Thoracic aorta endothelial cell (primary cell): ENCODE measurements around the genes DLG1 and LRCH3.

- CAGE, long polyA plus RNA: no peak
Measured at GRCh38 chr3:196642945-196643666, 3.6 kb downstream of the NRROS start.

GRCh38 chr3:196652890-196653630 is 13.6 kb downstream of the NRROS start:
- CAGE, long polyA plus RNA: no peak

- CAGE, long polyA plus RNA: no peak
Measured at GRCh38 chr3:196670347-196670936, 30.9 kb downstream of the NRROS start.

DNA sequence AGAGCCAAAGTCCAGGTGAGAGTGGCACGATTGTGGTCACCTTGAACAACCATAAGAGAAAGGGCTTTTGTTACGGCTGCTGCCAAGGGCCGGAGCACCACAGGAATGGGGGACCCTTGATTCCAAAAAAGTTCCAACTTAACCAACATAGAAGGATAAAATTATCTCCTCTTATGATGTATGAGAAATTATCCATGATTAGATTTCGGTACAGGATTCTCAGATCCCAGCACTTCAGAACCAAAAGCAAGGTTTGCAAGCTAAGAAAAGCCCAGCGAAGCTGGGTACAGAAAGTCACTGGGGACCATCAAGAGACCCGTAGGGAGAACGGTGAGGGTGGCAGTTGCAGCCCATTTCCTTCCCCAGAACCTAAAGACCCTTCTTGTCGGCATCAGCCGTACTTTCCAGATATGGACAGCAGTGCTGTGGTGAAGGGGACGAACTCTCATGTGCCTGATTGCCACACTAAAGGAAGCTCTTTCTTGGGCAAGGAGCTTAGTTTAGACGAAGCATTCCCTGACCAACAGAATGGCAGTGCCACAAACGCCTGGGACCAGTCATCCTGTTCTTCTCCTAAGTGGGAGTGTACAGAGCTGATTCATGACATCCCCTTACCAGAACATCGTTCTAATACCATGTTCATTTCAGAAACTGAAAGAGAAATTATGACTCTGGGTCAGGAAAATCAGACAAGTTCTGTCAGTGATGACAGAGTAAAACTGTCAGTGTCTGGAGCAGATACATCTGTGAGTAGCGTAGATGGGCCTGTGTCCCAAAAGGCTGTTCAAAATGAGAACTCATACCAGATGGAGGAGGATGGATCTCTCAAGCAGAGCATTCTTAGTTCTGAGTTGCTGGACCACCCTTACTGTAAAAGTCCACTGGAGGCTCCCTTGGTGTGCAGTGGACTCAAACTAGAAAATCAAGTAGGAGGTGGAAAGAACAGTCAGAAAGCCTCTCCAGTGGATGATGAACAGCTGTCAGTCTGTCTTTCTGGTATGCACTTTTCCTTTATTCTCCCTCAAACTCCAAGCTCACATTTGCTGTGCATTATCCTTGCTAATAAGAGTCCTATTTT is 18.3 kb downstream of the SENP5 start:
- CAGE, long polyA plus RNA: no peak

DNA sequence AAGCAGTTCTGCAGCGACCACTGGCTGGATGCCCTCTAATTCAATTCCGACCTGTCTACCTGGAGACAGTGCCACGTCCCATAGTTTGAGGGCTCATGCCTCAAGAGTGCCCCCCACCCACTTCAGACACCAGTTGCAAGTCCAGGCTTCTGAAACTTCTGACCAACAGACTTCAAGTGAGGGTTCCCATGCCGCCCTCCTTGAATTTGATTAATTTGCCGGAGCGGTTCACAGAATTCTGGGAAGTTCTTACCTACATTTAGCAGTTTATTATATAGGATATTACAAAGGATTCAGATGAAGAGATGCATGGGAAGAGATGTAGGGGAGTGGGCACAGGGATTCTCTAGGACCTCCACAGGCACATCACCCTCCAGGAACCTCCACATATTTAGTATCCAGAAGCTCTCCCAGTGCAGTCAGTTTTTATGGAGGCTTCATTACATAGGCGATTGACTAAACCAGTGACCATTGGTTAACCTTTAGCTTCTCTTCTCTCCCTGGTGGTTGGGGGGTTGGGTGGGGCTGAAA is 36.9 kb downstream of the NCBP2 start:
- CAGE, long polyA plus RNA: no peak

GRCh38 chr3:196942850-196943502 is 502 bp downstream of the NCBP2AS2 start:
- CAGE, long polyA plus RNA: no peak

GRCh38 chr3:196948112-196948793 is 5.8 kb downstream of the NCBP2AS2 start:
- CAGE, long polyA plus RNA: no peak

- CAGE, long polyA plus RNA: no peak
Measured at GRCh38 chr3:196996450-196997238, 28.0 kb upstream of the PIGZ start.

DNA sequence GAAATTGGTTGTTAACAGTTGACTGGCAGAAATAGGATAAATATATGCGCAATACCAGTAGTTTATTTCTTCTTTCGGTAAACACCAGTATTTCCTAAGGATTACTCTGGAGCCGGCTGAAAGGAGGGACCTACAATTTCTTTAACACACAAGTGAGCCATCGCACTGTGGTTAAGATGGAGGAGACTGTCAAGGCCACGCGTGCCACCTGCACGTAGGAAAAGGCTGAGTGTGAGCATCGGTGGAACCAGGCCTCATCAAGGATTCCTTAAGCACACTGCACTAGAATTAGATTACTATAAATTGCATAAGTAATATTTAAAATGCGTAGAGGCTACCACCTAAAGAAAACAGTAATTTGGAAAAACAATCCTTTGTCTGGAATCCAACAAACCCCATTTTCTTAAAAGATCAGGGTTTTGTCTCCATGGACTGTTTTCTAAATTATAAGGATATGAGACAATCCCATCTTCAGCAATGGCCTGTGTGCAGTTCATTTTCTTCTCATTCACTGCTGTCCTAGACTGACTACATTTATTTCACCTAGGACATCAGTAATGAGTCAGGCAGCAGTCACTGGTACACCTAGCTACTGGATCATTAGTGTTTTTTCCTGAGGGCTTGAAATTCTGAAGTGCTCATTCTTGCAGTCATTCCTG is 8.7 kb upstream of the MELTF start:
- CAGE, long polyA plus RNA: no peak

- CAGE, long polyA plus RNA: no peak
Measured at GRCh38 chr3:197073411-197074209, 44.0 kb upstream of the MELTF start.

GRCh38 chr3:197085355-197086017 is 55.9 kb upstream of the MELTF start:
- CAGE, long polyA plus RNA: no peak

- CAGE, long polyA plus RNA: no peak
Measured at GRCh38 chr3:197115911-197116557, 86.4 kb upstream of the MELTF start.

GRCh38 chr3:197134543-197135475 is 105.2 kb upstream of the MELTF start:
- CAGE, long polyA plus RNA: no peak

GRCh38 chr3:197298391-197298908 is at the start of gene DLG1:
Gene DLG1, minus strand, starts transcription at chr3:197298612.
- CAGE, long polyA plus RNA: no peak

DNA sequence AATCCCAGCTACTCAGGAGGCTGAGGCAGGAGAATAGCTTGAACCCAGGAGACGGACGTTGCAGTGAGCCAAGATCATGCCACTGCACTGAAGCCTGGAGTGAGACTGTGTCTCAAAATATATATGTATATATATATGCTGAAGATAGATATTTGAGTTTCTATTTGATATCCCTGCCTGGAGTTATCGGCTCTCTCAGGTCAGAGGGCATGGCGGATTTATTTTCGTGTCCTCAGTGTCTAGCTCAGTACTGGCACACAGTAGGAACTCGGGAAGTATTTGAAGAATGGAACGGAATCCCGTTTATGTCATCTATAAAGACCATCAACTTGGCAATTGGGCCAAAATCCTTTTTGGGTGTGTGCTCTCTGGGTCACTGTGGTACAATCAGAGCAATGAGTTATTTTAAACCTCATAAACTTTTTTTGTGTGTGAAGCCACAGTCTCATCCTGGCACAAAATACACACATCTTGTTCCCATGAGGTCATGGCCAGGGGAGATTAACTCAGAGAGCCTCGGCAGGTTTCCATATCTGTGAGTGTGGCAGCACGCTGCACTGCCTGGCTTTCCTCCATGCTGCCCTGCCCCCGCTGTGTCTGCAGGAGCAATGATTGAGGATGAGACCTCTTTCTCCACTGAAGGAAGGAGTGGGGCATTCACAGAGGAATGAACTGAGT is 53.8 kb upstream of the DLG1 start:
- CAGE, long polyA plus RNA: no peak

DNA sequence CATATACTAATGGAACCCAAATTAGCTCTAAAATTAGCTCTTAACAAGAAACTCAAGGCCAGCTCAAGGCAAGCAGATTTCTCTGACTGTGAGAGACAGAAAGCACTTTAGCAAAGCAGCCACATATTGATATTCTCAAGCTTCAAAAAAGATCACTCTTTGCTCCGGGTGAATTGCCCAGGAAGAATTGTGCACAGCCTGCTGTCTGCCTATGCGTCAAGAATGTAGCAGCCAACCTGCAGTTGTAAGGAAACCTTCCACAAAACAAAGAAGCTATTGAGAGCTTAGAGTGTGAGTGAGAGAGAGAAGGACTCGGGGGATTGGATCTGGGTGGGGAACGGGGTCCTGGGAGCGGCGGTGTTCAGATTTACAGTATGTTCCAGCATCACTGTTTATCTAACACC is 88.5 kb downstream of the BDH1 start:
- CAGE, long polyA plus RNA: no peak

GRCh38 chr3:197516451-197517557 is 39.0 kb downstream of the BDH1 start:
- CAGE, long polyA plus RNA: no peak

DNA sequence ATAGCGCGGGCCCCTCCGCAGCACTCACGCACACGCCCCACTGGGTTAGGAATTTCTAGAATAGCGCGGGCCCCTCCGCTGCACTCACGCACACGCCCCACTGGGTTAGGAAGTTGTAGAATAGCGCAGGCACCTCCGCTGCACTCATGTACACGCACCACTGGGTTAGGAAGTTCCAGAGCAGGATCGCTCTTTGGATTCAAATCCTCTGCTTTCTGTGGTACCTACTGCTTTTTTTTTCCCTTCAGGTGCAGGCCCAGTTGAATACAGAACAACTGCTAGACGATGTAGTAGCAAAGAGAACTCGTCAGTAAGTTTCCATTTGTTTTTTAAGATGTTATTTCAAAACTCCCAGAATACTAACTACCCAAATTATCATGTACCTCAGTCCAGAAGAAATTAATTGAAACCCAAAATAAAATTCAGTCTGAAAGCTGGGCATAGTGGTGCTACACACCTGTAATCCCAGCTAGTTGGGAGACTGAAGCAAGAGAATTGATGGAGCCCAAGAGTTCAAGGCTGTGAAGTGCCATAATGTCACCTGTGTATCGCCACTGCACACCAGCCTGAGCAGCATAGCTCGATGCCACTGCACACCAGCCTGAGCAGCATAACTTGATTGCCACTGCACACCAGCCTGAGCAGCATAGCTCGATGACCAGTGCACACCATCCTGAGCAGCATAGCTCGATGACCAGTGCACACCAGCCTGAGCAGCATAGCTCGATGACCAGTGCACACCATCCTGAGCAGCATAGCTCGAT is 17.0 kb upstream of the LRCH3 start:
- CAGE, long polyA plus RNA: no peak

DNA sequence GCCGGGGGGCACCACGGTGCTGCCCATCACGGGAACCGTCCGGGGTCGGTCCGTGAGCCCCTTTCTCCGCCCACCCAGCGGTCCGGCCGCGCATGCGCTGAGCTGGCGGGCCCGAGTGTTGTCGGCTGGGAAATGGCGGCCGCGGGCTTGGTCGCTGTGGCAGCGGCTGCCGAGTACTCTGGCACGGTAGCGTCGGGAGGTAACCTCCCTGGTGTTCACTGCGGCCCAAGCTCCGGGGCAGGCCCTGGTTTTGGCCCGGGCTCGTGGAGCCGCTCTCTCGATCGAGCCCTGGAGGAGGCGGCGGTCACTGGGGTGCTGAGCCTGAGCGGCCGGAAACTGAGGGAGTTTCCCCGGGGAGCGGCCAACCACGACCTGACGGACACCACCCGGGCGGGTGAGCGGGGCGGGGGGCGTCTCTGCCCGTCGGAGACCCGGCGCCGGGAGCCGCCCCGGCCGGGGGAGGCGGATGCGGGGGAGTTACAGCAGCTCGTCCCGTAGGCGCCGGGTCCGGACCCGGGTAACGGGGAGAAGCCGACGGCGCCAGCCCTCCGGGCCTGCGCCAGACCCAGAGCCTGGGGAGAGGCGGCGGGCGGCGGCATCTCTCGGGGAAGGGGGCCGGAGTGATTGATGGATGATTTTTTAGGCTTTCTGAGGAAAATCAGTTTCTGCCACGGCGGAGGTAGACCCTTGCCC is at the start of gene LRCH3:
LRCH3 (plus strand) TSS at position 108 of the 693 bp plus-strand sequence.
- CAGE, long polyA plus RNA: no peak

- CAGE, long polyA plus RNA: no peak
Measured at GRCh38 chr3:197809124-197809894, 18.3 kb downstream of the LRCH3 start.